ENCODE data around the gene ATP8A2.

GRCh38 chr13:23392845-23393304, 40.6 kb downstream of the SACS start:
- CAGE, long polyA plus RNA: no peak
- RRBS: no CpG with 5 or more reads among the region's 5 CpGs

GRCh38 chr13:23626589-23627175, 56.5 kb downstream of the TNFRSF19 start:
- CAGE, long polyA plus RNA: no peak
- RRBS: no CpG with 5 or more reads among the region's 11 CpGs

DNA sequence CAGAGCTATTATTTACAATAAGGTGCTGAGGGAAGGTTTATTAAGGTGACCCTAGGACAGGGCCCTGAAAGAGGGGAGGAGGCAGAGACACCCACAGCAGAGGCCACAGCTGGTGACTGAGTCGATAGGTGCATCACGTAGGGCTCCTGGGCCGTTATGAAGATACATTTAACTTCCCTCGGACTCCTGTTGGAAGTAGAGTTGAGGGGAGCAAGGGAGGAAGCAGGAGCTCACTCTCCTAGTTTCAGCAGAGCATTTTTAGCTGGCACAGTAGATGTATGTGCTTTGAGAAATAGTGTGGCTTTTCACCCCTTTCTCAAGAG, 66.3 kb downstream of the TNFRSF19 start:
- CAGE, long polyA plus RNA: no peak
- RRBS: no CpG with 5 or more reads among the region's 4 CpGs

DNA sequence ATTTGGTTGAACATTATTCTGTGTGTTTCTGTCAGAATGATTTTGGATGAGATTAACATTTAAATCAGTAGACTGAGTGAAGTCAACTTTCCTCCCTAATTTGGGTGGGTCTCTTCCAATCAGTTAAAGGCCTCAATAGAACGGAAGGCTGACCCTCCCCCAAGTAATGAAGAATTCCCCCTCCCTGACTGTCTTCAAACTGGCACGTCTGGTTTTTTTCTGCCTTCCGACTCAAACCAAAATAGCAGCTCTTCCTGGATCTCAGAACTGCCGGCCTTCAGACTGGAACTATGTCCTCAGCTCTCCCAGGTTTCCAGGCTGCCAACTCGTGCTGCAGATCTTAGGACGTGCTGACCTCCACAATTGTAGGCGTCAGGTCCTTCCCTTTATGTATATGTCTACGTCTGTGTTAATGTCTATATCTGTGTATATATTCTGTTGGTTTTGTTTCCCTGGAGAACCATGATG, 89.9 kb upstream of the SPATA13 start:
- CAGE, long polyA plus RNA: no peak
- RRBS: no CpG with 5 or more reads among the region's 8 CpGs

DNA sequence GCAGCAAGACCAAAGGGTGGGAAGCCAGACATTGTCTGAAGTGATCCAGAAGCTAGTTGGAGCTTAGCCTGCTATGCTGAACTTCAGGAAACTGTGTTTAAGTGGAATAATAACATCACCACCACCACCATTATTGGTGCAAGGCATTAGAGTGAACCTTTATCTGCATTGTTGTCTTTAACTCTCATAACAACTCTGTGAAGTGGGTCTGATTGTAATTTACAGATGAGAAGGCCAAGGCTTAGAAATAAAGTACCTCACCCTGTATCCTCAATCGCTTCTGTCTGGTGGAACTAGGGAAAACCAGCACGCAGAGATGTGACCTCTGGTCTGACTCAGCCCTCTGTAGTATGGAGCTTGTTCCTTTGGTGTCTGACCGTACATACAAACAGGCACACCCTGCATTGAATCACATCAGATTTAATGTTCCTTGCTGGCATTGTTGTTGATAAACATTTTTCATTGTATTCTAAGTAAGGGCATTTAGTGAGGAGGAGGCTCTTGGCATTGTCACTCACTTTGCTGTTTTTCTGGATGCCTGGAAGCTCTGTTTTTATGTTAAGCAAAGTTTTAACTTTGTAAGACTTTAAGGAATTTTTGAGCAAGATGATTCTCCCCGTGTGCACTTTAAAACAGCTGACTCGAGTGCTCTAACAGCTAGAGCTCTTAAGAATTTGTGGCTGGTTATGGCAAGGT, 89.1 kb upstream of the SPATA13 start:
- CAGE, long polyA plus RNA: no peak
- RRBS: no CpG with 5 or more reads among the region's 5 CpGs

- CAGE, long polyA plus RNA: no peak
- RRBS: no CpG with 5 or more reads among the region's 6 CpGs
Observed at GRCh38 chr13:24148528-24149181, 11.9 kb upstream of the SPATA13 start.

DNA sequence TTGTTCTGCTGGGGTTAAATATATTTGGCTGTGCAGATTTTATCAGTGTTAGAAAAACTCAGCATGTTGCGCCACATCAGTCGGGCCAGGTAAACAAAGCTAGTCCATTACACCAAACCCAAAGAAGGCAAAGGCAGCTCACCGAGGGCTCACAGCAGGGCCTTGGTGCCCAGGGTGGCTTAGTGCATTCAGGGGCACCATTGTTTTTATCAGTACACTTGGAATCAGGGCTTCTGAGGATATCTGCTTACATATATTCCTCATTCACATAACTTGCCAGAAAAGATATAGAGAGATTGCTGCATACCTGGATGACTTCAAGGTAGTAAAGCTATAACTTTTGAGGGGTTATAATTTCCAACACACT, 22.2 kb downstream of the SPATA13 start:
- CAGE, long polyA plus RNA: no peak
- RRBS: no CpG with 5 or more reads among the region's 3 CpGs

GRCh38 chr13:24194328-24194924, 33.9 kb downstream of the SPATA13 start:
- CAGE, long polyA plus RNA: no peak
- RRBS: no CpG with 5 or more reads among the region's 8 CpGs

GRCh38 chr13:24201897-24202644, 41.6 kb downstream of the SPATA13 start:
- CAGE, long polyA plus RNA: no peak
- RRBS: no CpG with 5 or more reads among the region's 8 CpGs

GRCh38 chr13:24230427-24230994, 70.0 kb downstream of the SPATA13 start:
- CAGE, long polyA plus RNA: no peak
- RRBS: no CpG with 5 or more reads among the region's 11 CpGs

DNA sequence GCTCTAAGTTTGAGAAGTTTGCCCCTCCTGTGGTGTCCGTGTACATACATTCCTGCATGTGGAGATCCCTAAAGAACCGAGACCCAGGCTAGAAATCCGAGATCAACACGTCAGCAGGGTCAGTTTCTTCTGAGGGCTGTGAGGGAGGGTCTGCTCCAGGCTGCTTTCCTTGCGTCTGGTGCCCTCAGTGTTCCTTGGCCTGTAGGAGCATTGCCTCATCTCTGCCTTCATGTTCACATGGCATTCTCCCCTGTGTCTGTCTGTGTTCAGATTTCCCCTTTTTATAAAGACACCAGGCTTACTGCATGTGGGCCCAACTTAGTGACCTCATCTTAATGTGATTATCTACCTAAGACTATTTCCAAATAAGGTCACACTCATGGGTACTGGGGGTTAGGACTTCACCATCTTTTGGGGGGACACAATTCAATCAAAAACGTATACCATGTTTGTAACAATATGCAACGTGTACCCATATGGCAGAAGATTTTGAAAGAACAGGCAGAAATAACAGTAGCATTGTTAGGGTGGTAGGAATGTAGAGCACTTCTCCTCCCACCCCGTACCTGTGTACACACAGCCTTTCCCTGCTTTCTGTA, 57.2 kb upstream of the C1QTNF9 start:
- CAGE, long polyA plus RNA: no peak
- RRBS: no CpG with 5 or more reads among the region's 8 CpGs

- CAGE, long polyA plus RNA: no peak
- RRBS: no CpG with 5 or more reads among the region's 6 CpGs
Observed at GRCh38 chr13:24348756-24349481, 39.5 kb downstream of the C1QTNF9 start.

- CAGE, long polyA plus RNA: no peak
- RRBS: no CpG with 5 or more reads among the region's 13 CpGs
Observed at GRCh38 chr13:24542140-24542539, 29.6 kb upstream of the PARP4 start.

DNA sequence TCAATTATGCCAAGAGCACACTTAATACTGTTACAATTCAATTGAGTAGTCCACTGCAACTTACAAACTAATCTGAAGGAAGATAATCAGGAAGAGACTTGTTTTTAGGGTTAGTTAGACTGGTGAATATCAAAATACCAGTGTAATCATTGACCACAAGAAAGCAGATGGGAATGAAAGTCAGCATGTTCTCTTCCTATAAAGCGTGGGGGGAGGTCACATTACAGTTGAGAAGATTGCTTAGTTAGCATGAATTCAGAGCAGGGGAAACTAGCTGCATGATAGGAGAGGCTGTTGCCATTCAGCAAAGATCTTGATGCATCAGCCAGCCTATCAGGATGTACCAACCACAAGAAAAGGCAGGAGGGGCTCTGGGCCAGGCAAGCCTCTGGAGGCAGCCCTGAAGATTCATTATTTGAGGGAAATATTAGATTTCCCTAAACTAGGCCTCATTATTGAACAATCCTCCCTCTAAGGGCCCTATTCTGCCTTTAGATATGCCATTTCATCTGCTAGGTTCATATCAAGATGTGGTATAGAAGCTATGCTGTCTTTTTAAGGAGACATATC, 5.0 kb upstream of the MTMR6 start:
- CAGE, long polyA plus RNA: no peak
- RRBS: no CpG with 5 or more reads among the region's 1 CpG

DNA sequence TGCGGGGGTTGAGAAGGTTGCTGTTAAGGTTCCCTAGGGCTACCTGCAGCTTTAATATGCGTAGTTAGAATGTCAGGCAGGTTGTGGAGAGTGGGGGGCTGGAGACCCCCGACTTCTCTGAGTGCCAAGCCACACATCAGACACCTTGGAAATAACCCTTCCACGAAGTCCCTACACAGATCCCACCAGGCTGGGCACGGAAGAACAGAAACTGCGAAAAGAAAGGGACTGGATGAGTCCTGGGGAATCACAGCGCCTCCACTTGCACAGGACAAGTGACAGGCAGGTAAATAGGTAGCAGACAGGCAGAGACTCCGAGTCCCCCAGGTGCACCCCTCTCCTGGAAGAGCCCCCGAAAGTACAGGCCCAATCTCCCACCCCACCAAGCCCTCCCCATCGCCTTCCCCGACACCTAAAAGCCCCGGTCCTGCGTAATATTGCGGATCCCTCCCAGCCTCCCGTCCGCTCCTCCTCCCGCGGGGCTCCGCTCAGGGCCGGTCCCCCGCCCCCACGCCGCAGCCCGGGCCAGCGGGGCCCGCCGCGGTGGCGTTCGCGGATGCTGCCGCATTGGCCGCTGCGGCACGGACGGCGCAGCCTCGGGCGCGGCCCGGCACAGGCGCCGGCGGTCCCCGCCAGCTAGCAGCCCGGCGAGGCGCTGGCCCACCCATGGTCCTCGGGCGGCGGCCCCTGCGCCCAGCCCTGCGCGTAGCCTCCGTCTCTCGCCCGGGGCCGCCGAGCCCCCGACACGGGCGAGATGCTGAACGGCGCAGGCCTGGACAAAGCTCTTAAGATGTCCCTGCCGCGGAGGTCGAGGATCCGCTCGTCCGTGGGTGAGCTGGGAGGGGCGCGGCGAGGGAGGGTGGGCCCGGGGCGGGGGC, at the start of gene ATP8A2:
TSS of gene ATP8A2 (plus strand) at position 516 of the 878 bp plus-strand sequence.
- CAGE, long polyA plus RNA: no peak
- RRBS: 3% methylated on average over 35 of the region's 75 CpGs

- CAGE, long polyA plus RNA: no peak
- RRBS: 2% methylated on average over 8 of the region's 21 CpGs
Observed at GRCh38 chr13:26187013-26187448, 35.1 kb downstream of the RNF6 start.

DNA sequence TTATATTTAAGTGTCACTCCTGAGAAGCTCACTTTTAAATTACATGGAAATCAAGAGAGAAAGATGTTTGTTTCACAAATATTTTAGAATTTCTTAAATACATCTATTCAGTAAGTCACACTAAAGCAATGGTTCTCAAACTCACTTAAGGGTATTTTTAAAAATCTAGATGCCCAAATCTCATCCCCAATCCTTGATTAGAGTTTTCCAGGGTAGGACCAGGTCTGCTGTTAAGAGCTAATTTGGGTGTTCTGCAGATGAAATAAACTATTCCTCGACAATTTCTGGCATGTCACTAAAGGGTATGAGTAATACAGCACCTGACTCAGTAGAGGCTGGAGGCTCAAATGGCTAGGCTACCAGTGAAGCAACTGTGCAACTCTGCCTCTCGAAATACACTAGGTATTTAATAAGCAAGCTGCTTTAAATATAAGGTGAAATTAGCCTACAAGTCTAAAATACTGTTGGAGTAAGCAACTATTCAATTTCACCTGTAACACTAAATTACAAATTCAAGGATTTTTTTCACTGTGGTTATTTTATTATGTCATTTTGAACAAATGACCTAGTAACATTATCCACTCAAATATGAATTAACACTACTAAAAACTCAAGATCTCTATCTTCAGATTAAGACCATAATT, 1.6 kb downstream of the RNF6 start:
- CAGE, long polyA plus RNA: no peak
- RRBS: no CpG with 5 or more reads among the region's 2 CpGs

- CAGE, long polyA plus RNA: no peak
- RRBS: no CpG with 5 or more reads among the region's 4 CpGs
Observed at GRCh38 chr13:26255244-26255669, 1.3 kb downstream of the CDK8 start.

DNA sequence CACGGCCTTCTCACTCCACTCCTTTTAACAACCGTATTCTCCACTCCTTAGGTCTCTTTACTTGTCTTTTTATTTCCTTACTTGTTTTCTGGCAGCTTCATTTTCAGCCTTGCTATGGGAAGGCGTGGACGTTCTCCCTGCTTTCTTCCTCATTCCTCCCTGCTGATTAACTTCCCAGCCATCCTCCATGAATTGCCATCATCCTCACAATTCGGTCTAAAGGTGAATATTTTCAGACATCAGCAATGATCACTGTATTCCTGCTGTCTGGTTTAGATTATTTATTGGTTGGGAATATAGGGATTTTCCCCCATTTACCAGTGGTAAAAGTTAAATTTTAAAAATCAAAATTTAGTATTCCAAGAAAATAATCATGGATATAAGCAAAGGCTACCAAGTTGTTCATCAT, 77.0 kb upstream of the WASF3 start:
- CAGE, long polyA plus RNA: no peak
- RRBS: no CpG with 5 or more reads among the region's 5 CpGs

- CAGE, long polyA plus RNA: no peak
- RRBS: no CpG with 5 or more reads among the region's 5 CpGs
Observed at GRCh38 chr13:26561258-26561954, 3.9 kb downstream of the WASF3 start.